Endothelial cell of umbilical vein (primary cell): ENCODE measurements around a stretch of chr7.

DNA sequence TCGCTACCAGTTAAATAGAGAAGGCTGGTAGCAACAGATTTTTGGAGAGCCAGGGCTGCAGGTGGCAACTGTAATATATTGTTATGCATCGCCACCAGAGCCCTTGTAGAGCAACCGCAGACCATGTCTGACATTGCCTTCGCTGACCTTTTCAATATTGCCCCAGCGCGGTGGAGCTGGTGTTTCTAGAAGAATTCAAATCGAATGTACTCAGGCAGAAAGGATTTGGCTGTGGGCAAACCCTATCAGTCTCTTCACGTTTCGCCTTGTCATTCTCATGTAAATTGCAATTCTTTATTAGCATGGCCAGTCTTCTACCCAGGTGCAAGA is 490.2 kb upstream of the AUTS2 start:
- PRO-cap = no peak
CAGE:
- cytosol, long polyA minus RNA = no peak
- cytosol, long polyA plus RNA = no peak
- long polyA plus RNA = no peak
- nucleus, long polyA minus RNA = no peak
- nucleus, long polyA plus RNA = no peak

GRCh38 chr7:69677880-69678491 is 79.7 kb downstream of the AUTS2 start:
- PRO-cap = no peak
CAGE:
- cytosol, long polyA minus RNA = no peak
- cytosol, long polyA plus RNA = no peak
- long polyA plus RNA = no peak
- nucleus, long polyA minus RNA = no peak
- nucleus, long polyA plus RNA = no peak

DNA sequence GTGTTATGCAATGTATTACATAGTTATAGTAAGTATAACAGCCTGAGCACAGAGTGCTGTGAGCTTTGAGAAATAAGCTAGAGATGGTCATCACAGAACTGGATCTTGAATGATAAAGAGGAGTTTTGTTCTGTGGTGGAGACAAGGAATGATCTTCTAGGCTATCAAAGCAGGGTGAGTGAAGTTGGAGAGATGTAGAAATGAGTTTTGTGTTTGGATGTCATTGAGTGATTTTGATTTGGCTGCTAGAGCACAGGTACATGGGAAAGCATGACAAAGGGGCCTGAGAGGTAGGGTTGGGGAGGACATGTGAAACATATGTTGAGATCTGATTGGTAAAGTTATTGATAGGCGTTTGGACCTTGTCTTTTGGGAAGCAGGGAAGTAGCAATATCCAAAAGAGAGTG is 123.4 kb downstream of the AUTS2 start:
- PRO-cap = no peak
CAGE:
- cytosol, long polyA minus RNA = no peak
- cytosol, long polyA plus RNA = no peak
- long polyA plus RNA = no peak
- nucleus, long polyA minus RNA = no peak
- nucleus, long polyA plus RNA = no peak

GRCh38 chr7:70140640-70141459 is 542.6 kb downstream of the AUTS2 start:
- PRO-cap = no peak
CAGE:
- cytosol, long polyA minus RNA = no peak
- cytosol, long polyA plus RNA = no peak
- long polyA plus RNA = no peak
- nucleus, long polyA minus RNA = no peak
- nucleus, long polyA plus RNA = no peak

- PRO-cap = no peak
CAGE:
- cytosol, long polyA minus RNA = no peak
- cytosol, long polyA plus RNA = no peak
- long polyA plus RNA = no peak
- nucleus, long polyA minus RNA = no peak
- nucleus, long polyA plus RNA = no peak
Measured at GRCh38 chr7:70571254-70571933, 560.5 kb upstream of the GALNT17 start.

GRCh38 chr7:70574974-70575354 is 557.0 kb upstream of the GALNT17 start:
- PRO-cap = no peak
CAGE:
- cytosol, long polyA minus RNA = no peak
- cytosol, long polyA plus RNA = no peak
- long polyA plus RNA = no peak
- nucleus, long polyA minus RNA = no peak
- nucleus, long polyA plus RNA = no peak

- PRO-cap = no peak
CAGE:
- cytosol, long polyA minus RNA = no peak
- cytosol, long polyA plus RNA = no peak
- long polyA plus RNA = no peak
- nucleus, long polyA minus RNA = no peak
- nucleus, long polyA plus RNA = no peak
Measured at GRCh38 chr7:70595664-70597064, 535.8 kb upstream of the GALNT17 start.

- PRO-cap = no peak
CAGE:
- cytosol, long polyA minus RNA = no peak
- cytosol, long polyA plus RNA = no peak
- long polyA plus RNA = no peak
- nucleus, long polyA minus RNA = no peak
- nucleus, long polyA plus RNA = no peak
Measured at GRCh38 chr7:70776674-70777522, 355.0 kb upstream of the GALNT17 start.

DNA sequence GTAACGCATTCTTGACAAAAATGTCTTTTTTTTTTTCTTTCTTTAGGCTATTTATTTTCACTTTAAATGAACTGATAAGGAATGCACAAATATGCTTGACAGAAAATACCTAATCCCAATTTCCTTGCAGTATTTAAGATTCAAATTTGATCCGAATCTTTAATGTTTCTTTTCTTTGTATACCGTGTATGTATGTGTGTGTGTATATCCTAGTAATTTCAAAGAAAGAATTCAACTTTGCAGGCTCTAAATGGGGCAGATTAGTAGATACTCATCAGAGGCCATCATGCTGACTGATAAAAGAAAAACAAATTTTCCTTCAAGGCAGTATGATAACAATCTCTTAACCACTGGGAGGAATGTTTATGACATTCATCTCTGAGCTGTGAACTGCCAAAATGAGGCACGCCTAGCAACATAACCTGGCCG is 343.8 kb upstream of the GALNT17 start:
- PRO-cap = no peak
CAGE:
- cytosol, long polyA minus RNA = no peak
- cytosol, long polyA plus RNA = no peak
- long polyA plus RNA = no peak
- nucleus, long polyA minus RNA = no peak
- nucleus, long polyA plus RNA = no peak

DNA sequence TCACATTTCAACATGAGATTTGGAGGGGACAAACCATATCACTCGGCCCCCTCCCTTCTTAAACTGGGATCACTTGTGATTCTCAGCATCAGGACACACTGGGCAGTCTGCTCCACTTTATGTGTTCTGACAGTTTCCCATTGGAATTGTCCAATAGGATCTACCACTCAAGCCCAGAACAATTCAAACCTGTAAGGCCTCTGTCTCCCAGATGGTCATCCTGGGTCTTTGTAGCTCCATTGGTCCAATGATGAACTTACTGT is 262.4 kb downstream of the GALNT17 start:
- PRO-cap = no peak
CAGE:
- cytosol, long polyA minus RNA = no peak
- cytosol, long polyA plus RNA = no peak
- long polyA plus RNA = no peak
- nucleus, long polyA minus RNA = no peak
- nucleus, long polyA plus RNA = no peak

DNA sequence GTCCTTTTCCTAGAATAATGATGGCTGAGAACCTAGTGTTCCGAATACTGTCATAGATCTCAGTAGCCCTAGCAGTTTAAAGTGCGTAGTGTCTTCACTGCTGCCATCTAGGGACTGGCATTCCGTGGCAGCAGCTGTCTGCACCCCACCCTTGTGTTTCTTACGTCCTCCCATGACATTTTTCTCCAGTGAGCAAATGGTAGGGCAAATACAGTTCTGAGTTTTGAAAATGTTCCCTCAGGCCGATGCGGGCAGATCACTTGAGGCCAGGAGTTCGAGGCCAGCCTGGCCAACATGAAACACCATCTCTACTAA is 2.0 kb upstream of the TYW1B start:
- PRO-cap = bidirectional peak, plus-strand start at position 232 of the sequence, minus-strand start at position 61 of the sequence
CAGE:
- cytosol, long polyA minus RNA = no peak
- cytosol, long polyA plus RNA = no peak
- long polyA plus RNA = no peak
- nucleus, long polyA minus RNA = no peak
- nucleus, long polyA plus RNA = no peak

- PRO-cap = no peak
CAGE:
- cytosol, long polyA minus RNA = no peak
- cytosol, long polyA plus RNA = no peak
- long polyA plus RNA = no peak
- nucleus, long polyA minus RNA = no peak
- nucleus, long polyA plus RNA = no peak
Measured at GRCh38 chr7:72912028-72912555, 12.8 kb upstream of the POM121 start.

GRCh38 chr7:73156628-73157045 is 1.4 kb upstream of the SPDYE10 start:
- PRO-cap = no peak
CAGE:
- cytosol, long polyA minus RNA = no peak
- cytosol, long polyA plus RNA = no peak
- long polyA plus RNA = no peak
- nucleus, long polyA minus RNA = no peak
- nucleus, long polyA plus RNA = no peak

- PRO-cap = no peak
CAGE:
- cytosol, long polyA minus RNA = no peak
- cytosol, long polyA plus RNA = no peak
- long polyA plus RNA = no peak
- nucleus, long polyA minus RNA = no peak
- nucleus, long polyA plus RNA = no peak
Measured at GRCh38 chr7:73220341-73220861, 65.2 kb upstream of the SPDYE10 start.

GRCh38 chr7:73442160-73442663 is 8.6 kb downstream of the FZD9 start:
- PRO-cap = no peak
CAGE:
- cytosol, long polyA minus RNA = no peak
- cytosol, long polyA plus RNA = no peak
- long polyA plus RNA = no peak
- nucleus, long polyA minus RNA = no peak
- nucleus, long polyA plus RNA = no peak

- PRO-cap = no peak
CAGE:
- cytosol, long polyA minus RNA = no peak
- cytosol, long polyA plus RNA = no peak
- long polyA plus RNA = no peak
- nucleus, long polyA minus RNA = no peak
- nucleus, long polyA plus RNA = no peak
Measured at GRCh38 chr7:73556150-73556505, 1.4 kb downstream of the BCL7B start.

DNA sequence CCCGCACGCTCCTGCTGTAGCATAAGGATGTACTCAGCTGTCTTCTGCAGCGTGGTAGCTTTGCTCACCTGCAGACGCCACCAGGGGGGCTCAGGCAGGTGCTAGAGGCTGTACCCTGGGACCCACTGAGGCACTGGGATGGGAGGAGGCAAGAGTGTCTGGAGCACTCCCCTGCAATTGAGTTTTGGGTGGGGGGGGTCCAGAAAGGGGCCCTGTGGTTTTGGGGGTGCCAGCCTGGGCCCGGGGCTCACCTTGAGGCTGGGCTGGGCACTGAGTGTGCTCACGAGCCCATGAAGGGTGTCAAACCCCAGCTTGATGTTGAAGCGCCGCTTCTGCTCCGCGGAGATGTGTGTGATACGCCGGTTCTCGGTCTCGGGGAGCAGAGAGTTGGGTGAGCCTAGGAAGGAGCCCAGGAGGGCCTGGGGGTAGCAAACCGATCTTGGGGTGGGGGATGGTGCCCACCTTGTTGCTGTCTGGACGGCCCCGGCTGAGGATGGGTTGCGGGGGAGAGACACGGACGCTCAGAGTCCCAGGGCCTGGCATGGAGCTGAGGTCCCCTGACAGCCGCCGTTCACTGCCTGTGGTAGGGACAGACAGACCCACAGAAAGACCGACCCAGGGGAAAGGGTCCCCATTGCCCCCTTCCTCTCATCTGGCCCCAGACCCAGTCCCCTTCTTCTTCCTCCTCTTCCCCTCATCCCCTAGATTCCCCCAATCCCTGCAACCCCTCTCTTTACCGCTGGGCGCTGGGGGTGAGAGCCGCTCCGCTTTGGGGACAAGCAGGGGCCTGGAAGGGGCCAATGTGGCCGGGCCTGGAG is 17.7 kb upstream of the TBL2 start:
- PRO-cap = no peak
CAGE:
- cytosol, long polyA minus RNA = no peak
- cytosol, long polyA plus RNA = no peak
- long polyA plus RNA = no peak
- nucleus, long polyA minus RNA = no peak
- nucleus, long polyA plus RNA = no peak

DNA sequence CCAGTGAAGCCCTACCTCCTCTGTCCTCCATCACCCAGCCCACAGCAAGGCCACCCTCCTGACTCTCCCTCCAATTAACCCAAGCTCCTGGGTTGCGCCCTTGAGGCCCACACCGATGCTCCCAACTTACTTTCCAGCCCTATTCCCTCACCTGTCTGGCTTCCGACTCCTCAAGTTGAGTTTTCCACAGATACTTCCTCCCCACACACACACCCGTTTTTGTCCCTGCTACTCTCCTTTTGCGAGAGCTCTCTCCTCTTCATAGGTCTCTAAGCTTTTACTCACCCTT is 7.8 kb upstream of the CLDN4 start:
- PRO-cap = no peak
CAGE:
- cytosol, long polyA minus RNA = no peak
- cytosol, long polyA plus RNA = no peak
- long polyA plus RNA = no peak
- nucleus, long polyA minus RNA = no peak
- nucleus, long polyA plus RNA = no peak

GRCh38 chr7:73855478-73856291 is 5.3 kb upstream of the TMEM270 start:
- PRO-cap = no peak
CAGE:
- cytosol, long polyA minus RNA = no peak
- cytosol, long polyA plus RNA = no peak
- long polyA plus RNA = no peak
- nucleus, long polyA minus RNA = no peak
- nucleus, long polyA plus RNA = no peak

DNA sequence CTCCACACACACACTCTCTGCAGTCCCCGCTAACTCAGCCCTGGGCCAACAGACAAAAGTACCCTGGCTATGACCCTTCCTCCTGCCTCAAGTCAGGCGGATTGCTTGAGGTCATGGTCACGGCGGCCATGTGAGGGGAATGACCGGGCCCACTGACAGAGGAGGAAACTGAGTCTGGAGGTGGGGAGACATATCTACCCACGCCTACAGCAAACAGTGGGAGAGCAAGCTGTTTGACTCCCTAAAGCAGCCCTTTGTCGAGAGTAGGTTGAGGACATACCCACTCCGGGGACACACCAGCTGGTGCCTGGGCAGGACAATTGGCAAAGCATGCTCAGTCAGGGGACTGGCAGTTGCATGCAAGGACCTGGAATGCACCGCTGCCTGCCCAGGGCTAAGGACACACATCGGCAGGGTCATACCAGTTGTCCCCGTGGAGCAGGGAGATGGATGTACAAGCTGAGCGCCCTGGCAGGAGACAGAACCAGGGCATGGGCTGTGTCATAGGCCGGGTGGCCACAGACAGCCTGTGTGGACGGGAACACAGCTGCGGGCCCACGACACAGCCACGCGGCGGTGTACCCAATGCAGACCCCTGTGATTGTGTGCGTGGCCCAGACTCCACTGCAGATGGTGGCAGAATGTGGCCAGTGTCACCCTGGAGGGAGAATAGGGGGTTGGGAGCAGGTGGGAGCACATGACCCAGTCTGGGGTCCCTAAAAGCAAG is 18.3 kb upstream of the ELN start:
- PRO-cap = no peak
CAGE:
- cytosol, long polyA minus RNA = no peak
- cytosol, long polyA plus RNA = no peak
- long polyA plus RNA = no peak
- nucleus, long polyA minus RNA = no peak
- nucleus, long polyA plus RNA = no peak